ENCODE measurements around a stretch of chr14.

DNA sequence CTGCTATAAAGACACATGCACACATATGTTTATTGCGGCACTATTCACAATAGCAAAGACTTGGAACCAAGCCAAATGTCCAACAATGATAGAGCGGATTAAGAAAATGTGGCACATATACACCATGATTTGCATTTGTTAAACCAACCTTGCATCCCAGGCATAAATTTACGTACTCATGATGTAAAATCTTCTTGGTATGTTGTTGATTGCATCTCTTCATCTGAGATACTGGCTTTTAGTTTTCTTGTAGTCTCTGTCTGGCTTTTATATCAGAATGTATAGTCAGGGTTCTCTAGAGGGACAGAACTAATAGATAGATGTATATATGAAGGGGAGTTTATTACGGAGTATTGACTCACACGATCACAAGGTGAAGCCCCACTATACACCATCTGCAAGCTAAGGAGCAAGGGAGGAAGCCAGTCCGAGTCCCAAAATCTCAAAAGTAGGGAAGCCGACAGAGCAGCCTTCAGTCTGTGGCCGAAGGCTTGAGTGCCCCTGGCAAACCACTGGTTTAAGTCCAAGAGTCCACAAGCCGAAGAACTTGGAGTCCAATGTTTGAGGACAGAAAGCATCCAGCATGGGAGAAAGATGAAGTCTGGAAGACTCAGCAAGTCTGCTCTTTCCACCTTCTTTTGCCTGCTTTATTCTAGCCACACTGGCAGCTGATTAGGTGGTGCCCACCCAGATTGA lies 90.6 kb downstream of the TRMT5 start:
- PRO-cap, result no peak

GRCh38 chr14:60980646-60980893 lies 309 bp downstream of the TRMT5 start:
- PRO-cap, result no peak

DNA sequence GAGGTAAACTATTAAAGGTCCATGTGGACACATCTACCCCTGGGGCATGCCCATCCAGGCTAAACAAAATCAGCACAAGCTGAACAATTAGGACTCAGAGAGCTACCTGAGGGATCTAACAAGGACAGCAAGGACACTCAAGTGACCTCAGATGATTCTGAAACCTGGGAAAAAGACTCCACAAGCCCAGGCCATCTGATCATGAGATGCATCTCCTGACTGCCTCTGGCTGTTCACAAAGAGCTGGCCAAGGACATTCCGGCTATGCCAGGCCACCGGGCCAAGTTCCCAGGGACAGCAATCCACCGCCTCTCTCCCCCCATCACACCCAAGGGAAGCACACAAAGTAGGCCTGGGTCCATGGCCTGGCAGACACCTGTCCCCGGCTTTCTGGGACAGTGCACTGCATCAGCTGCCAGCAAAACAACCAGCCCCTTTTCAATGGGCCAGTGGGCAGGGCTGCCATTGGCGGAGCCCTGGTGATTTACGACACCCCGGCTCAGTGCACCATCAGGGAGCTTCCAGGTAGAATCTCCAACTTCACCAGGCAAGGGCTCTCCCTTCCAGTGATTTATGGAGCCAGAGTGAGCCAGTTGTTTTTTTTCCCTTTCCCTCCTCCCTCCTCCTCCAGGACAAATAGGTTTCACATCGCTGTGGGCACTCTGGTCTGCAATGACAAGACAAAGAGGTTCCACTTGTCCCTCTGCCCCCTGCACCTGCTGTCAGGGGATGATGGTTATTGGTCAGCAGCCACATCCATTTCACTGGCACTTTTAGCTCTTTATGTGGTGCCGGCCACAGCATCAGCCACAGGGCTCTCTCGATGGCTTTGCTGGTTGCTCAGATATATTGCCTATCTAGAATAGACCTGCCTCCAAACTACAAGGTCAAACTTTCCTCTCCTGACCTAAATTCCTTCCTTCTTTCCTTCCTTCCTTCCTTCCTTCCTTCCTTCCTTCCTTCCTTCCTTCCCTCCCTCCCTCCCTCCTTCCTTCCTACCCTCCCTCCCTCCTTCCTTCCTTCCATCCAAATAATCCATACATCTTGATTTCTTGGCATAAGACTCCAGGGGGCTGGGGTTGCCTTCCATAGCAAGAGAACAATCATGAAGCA lies 149.7 kb downstream of the SLC38A6 start:
- PRO-cap, result no peak

- PRO-cap, result no peak
Measured at GRCh38 chr14:61343790-61344731, 22.7 kb downstream of the PRKCH start.

- PRO-cap, result no peak
Measured at GRCh38 chr14:61438517-61439388, 117.4 kb downstream of the PRKCH start.

- PRO-cap, result no peak
Measured at GRCh38 chr14:61491111-61491430, 169.7 kb downstream of the PRKCH start.

DNA sequence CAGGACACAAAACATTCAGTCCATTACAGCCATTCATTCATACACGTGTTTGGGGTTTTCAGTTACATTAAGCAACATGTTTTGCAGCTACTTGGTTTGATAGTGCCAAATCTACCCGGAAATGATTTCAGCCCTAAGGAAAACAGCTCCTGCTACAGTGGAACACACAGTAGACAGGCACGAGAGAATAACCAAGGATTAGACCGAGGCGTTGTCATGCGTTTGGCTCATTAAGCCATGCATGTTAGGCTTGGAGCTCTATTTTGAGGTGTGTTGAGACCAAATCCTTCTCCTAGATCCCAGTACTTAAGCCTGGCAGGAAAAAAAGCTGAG lies 177.4 kb downstream of the PRKCH start:
- PRO-cap, result no peak

DNA sequence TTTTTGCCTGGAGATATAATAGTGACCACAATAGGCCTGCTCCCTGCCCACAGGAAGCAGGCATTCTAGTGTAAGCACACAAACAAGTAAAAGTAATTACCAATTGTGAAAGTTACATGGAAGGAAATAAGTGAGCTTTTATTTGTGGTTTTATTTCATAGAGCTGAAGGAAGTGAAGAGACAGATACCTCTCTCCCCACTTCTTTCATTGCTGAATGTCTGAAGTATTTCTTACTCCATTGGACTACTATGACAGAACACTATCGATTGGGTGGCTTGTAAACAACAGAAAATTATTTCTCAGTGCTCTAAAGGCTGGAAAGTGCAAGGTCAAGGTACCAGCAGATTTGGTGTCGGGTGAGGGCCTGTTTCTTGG lies 183.5 kb downstream of the PRKCH start:
- PRO-cap, result no peak

GRCh38 chr14:61513949-61514583 lies 181.2 kb upstream of the HIF1A start:
- PRO-cap, result no peak

- PRO-cap, result no peak
Measured at GRCh38 chr14:61549543-61549892, 145.8 kb upstream of the HIF1A start.

- PRO-cap, result no peak
Measured at GRCh38 chr14:61561000-61561373, 134.3 kb upstream of the HIF1A start.

DNA sequence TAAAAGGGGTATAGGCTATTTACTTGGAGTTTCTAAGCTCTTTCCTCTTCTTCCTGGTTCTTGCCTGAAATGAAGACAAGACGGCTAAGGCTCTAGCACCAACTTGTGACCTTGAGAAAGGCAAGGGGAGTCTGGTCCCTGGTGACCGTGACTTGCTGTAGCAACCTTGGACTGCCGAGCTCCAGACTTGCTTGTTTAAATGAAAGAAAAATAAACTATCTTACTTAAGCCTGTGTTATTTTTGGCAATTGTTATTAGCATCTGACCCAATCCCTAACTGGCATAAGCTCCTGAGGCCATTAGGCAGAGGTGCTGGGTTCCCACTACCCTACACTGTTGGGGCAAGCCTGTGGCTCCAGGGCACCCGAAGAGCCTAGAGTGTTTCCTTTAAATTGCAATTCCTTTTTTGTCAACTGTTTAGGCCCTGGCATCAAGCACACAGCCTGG lies 106.9 kb upstream of the HIF1A start:
- PRO-cap, result no peak

DNA sequence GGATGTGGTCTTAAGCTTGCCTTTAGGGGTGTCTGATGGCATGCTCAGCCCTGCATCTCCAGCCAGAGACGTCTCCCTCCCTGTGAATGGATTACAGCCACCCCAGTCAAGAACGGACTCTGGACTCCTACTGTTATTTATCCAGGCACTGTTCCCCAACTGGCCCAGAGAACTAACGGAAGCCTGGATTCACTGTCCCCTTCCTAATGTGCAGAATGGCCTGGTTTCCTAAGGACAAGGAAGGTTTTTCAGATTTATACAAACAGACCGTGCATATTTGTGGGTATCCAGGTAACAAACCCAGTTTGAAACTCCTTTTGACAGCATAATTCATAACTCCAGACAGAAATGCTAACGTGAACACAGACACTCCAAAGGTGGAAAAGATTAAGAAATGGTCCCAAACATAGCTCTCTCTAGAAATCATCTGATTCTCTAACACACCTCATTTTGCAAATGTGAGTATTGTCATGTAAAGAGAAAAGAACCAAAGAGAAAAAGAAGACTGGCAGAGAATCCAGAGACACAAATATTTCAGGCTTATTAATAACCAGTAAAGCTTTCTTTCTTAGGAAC lies 87.0 kb upstream of the HIF1A start:
- PRO-cap, result no peak

DNA sequence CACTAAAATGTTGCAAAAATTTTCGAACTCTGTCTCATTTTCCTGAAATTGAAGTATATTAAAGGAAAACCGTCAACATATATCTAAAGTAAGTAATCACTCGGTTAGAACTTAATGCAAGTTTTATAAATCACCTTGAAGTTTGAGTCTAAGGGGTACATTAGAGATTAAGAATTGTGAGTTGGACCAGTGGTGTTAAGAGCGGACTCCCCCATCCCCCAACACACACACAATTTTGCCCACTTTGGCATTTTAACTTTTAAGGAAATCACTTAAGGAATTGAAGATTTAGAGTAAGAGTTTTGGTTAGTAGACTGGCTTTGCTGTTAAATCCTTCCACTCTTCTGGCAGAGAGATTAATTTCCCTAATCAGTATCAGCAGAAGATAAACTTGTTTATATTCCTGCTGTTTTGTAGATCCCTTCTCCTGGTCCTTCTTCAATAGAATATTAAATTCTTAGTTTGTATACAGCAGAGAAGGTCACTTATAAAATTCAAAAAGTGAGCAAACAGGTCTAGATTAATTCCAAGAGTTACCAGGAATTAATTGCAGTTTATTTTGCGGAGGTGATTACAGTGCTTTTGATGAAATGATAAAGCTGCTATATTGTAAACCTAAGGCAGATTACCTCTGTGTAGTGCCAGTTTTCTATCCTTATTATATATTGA lies 1.6 kb downstream of the HIF1A start:
- PRO-cap, result no peak

DNA sequence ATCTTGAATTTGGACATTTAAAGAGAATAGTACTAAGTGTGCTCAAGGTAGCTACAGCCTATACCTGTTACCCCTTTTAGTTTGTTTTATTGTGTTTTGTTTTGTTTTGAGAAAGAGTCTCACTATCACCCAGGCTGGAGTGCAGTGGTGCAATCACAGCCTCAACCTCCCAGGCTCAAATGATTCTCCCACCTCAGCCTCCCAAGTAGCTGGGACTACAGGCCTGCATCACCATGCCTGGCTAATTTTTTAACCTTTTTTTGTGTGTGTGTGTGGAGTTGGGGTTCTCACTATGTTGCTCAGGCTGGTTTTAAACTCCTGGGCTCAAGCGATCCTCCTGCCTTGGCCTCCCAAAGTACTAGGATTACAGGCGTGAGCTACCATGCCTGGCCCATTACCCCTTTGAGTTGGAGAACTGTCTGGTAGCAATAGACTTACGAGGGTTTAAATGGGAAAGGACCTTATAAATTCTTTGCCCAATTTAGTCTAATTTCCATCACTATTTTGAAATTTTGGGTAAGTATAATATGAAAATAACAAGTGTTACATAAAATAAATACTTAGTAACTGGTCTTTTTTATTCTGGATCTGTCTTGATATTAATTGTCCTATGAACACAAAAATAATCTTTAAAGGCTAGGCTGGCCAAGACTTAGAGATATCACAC lies 23.4 kb upstream of the SNAPC1 start:
- PRO-cap, result no peak

GRCh38 chr14:61743768-61744707 lies 18.2 kb upstream of the SNAPC1 start:
- PRO-cap, result no peak

DNA sequence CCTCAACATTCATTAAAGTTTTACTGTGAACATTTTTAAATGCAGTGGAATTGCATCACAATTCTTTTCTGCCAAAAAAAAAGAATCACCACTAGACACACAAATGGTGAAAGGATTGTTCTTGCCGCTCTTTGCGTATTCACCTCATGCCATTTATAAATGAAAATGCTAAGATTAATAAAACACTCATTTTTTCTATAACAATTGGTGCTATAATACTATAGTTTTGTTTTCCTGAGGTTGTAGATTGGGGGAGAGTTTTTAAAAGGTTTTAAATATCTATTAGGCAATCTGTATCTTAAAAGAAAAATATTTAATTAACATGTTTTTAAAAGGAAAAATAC lies 1.1 kb downstream of the RHOJ start:
- PRO-cap, result no peak

DNA sequence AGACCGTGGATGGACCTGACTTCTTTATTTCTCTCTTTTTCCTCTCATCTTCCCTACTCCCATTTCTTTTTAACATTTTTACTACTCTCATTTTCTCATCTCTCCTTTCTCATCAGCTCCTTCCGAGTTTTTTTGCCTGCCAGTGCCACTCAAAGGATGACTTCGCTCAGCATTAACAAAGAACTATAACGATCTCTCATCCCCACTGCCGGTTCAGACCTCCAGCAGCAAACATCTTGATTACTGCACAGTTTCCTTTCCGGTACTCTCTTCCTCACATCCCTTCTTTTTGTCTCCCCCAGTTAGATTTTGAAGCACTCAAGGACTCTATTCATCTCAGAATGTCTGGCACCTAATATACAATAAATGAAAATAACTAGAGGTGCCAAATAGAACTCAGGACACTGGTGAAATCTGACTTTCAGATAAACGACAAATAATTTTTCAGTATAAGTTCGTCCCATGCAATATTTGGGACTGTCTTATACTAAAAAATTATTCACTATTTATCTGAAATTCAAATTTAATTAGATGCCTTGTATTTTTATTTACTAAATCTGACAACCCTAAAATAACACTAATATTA lies 109.3 kb upstream of the GPHB5 start:
- PRO-cap, result no peak

GRCh38 chr14:63524404-63525565 lies 18.4 kb downstream of the PPP2R5E start:
- PRO-cap, result no peak

DNA sequence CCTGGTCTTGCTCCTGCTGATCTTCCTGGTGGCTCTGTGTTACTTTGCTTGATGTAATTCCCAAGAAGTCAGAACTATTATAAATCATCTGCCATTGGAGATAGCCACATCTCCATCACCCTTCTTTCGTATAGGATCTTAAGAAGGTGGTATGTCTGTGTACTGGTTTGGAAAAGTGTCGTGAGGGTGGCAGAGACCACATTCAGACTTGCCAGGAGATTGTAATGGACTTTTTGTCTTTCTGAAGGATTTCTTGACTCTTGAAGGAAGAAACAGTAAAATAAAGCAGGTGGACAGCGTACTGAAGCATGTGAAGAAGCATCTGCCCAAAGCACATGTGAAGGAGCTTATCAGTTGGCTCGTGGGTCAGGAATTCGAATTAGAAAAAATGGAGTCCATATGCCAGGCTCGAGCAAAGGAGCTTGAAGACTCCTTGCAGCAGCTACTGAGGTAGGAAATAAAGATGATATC lies 171.2 kb downstream of the SYNE2 start:
- PRO-cap, result no peak